PC-3 (cell line): ENCODE measurements around the genes UBXN2A and PFN4.

DNA sequence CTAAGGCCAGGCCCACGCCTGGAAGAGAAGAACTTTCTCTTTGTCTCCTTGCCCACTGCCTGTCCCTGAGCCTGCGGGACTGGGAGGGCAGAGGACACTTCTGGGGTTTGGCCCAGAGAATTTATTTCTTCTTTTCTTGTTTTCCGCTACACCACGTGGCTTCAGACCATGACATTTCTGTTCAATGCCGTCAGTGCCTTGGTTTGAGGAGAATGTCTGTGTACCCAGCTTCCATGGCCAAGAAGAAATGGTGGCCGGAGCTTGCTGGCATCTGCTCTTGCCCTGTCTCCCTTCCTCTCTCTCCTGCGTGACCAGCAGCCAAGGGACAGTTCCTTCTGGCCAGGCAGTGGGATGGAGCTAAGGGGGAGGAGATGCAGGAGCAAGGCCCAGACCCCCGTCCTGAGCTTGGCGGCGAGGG lies 140.2 kb downstream of the KLHL29 start:
- RAMPAGE, long total RNA, result no peak

- RAMPAGE, long total RNA, result no peak
Observed at GRCh38 chr2:23595667-23596816, 211.1 kb downstream of the KLHL29 start.

DNA sequence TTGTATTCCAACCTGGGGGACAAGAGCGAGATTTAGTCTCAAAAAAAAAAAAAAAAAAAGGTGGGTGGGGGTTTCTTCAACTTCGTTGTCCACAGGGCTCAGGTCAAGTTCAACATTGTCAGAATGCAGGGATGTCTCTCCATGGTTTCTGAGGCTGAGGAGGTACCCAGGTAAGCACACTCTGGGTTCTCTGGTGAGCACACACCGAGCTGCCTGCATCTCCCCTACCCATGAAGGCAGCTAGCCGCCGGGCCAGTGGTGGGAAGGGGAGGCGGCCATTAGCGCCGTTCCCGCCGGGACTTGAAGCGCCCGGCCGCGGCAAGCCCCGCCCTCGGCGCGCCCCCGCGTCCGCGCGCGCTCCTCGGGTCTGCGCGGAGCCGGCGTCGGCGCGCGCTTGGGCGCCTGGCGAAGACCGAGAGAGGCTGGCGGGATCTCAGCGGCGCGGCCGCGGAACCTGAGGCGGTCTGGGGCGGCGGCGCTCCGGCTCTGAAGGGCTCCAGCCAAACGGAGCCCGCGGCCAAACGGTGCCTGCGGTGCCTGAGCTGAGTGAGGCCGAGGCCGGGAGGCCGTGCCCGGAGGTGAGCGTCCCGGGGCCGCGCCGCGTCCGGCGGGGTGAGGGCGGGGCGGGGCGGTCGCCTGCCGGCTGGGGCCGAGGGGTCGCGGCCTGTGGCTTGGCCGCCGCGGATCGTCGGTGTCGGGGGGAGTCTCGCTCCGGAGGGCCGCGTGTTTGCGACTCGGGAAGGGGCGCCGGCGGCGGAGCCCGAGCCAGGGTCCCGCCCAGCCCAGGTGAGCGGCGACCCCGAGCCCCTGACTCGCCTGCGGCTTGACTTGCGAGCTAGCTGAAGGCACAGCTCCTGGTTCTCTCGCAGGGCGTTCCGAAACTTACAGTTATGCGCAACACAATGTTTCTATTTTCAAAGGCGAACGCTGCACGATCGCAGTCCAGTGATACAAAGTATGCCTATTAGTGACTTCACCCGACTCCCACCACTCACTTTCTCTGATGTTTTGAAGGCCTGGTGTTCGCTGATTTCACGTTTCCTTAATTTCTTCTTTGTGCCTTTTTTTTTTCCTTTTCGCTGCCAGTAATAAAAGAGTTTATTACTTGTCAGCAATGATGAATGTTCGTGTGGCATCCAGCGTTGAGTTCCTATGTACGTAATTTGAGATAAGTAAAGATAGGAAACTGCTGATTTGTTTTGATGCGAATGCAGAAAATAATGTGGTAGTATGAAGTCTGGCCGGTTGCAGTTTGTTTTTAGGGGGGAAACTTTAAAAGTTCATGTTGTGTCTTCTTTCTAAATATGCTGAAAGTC lies at the start of gene UBXN2A:
TSS of gene UBXN2A (plus strand) at position 393 of the 1,316 bp plus-strand sequence.
- RAMPAGE, long total RNA, result no peak

DNA sequence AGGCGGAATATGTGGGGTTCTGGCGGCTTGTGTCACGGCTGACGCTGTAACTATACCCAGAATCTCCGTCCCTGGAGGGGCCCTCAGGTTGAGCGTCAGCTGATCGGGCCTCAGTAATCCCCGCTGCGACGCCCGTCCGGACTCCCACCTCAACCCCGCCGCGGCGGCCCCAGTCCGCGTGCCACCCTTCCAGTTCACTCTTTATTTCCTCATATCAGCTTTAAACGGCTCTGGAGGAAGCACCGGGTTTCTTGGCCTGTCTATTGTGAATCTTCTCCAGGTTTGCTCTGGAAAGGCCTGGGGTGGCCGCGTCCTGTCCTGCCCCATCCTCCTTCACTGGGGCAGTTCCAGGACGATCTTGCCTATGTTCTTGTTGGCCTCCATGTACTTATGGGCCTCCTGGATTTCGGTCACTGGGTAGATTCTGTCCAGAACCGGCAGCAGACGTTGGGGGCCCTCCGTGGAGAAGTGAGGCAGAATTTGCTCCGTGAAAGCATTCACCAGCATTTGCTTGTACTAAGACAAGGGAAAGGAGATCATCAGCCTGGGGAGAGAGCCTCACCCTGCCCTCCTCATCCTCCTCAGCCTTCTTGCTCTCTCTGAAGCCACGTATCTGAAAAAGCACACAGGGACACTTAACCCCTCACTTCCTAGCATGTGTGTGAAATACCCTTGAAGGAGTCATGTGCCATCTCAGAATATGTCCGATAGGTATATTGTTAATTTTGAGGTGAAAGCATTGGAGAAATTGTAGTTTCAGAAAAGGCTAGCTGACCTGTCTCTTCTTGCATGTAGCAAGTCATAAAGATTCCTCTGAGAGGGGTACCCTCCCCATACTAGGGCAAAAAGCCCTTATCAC lies 1.3 kb upstream of the SF3B6 start:
- RAMPAGE, long total RNA, result no peak

- RAMPAGE, long total RNA, result no peak
Observed at GRCh38 chr2:24096264-24096937, 11.8 kb upstream of the TP53I3 start.

GRCh38 chr2:24097552-24098317 lies 13.1 kb upstream of the TP53I3 start:
- RAMPAGE, long total RNA, result no peak

GRCh38 chr2:24123097-24123583 lies at the start of gene PFN4:
TSS of gene PFN4 (minus strand) at chr2:24123334.
- RAMPAGE, long total RNA, result start-site peak on the plus strand at chr2:24123455-24123478, 23 and 5 reads in 2 replicates

GRCh38 chr2:24171186-24171489 lies 3.7 kb upstream of the FAM228A start:
- RAMPAGE, long total RNA, result no peak

DNA sequence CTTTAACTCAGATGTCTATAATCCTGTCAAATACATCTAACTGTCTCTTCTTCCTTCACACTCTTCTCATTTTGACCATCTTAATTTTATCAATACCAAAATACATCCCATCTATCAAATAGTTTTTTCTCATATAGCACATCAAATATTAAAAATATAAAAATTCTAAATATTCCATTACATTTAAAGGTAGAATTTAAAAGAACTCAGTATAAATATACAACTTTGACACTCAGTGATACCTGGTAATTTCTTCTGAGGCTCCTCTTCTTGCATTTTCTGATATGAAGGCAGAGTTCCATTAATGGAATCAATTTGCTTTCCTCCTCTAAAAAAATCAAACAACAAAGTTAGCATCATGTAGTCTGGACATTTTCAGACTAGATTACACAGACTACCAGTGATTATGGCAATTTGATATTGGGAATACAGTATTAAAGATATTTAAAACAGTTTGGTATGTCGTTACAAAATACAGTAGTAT lies 59.4 kb downstream of the ITSN2 start:
- RAMPAGE, long total RNA, result no peak

- RAMPAGE, long total RNA, result no peak
Observed at GRCh38 chr2:24359013-24359439, 1.3 kb downstream of the ITSN2 start.

DNA sequence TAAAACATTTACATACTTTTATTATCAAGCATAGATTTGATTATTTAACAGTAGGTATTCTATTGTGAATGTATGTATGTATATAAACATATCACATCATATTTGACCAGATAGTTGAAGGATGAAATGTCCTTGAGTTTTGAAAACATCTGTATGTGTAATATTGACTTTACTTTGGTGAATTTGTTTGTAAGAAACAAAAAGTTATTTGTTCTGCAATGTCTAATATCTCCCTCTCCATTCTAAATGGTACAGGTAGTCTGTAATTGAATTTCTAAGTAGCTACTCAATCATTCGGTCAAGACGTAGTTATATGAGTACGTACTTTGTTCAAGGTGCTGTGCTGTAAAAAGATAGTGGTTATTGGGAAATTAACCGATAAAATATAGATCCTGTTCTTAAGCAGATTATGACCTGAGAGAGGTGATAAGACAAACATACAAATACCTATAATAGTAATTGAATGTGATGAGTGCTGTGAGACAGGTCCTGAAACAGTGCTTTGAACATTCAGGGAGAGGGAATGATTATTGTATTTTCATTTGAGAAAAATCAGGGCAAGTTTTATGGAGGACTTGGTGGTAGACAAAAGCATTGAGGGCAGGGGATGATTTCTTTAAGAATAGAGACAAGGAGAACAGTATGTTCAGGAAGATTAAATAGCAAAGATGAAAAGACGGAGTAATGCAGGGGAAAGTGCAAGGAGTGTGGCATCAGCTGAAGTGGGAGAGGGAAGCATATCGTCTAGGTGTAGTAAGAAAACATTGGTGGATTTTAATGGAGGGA lies 7.1 kb downstream of the NCOA1 start:
- RAMPAGE, long total RNA, result no peak

DNA sequence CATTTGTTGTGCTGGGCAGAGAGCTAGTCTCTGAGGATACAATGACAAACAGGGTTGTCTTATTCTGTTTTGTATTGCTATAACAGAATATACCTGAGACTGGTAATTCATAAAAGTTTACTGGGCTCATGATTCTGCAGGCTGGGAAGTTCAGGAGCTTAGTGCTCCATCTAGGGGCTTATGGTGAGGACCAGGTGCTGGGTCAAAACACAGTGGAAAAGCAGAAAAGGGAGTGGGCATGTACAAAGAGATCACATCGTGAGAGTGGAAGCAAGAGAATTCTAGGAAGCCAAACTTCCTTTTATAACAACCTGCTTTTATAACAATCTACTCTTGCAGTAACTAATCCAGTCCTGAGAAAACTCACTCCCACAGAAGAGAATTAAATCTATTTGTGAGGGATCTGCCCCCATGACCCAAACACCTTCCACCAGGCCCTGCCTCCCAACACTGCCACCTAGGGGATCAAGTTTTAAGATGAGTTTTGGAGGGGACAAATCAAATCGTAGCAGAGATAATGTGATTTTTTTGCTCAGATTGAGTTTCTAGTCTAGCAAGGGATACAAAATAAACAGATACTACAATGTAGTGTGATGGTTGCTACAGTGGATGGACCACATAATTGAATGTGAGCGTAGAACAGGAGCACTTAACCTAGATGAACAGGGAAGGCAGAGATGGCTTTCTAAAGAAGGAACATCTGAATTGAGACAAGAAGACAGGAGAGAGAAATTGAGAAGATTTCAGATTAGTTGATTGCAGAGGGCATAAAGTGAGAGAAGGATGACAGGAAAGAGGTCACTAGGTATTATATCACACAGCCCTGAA lies 52.1 kb downstream of the NCOA1 start:
- RAMPAGE, long total RNA, result no peak

- RAMPAGE, long total RNA, result no peak
Observed at GRCh38 chr2:24543801-24544501, 52.9 kb downstream of the NCOA1 start.

DNA sequence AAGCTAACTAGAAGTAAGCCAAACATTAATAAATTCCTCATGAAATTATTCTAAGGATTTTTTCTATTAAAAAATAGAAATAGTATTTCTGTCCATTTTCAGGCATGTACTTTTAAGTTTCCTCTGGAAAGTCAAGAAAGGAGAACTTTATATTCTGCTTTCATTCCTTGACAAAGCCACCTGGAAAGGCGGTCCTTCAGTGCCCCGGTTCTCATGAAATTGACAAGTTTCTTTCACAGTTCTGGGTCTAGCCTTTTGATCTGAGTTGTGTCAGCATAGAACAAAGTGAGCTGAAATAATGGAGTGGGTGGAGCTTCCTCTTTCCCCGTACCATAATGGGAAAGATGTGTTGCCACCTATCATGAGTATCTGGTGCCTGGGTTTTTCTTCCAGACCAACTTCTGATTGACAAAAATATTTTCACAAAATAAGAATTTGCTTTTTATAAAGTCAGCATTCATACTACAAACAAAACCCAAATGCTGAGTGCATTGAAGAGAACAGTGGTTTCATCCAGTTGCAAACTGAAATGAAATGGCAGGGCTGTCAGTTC lies 49.3 kb downstream of the PTRHD1 start:
- RAMPAGE, long total RNA, result no peak

DNA sequence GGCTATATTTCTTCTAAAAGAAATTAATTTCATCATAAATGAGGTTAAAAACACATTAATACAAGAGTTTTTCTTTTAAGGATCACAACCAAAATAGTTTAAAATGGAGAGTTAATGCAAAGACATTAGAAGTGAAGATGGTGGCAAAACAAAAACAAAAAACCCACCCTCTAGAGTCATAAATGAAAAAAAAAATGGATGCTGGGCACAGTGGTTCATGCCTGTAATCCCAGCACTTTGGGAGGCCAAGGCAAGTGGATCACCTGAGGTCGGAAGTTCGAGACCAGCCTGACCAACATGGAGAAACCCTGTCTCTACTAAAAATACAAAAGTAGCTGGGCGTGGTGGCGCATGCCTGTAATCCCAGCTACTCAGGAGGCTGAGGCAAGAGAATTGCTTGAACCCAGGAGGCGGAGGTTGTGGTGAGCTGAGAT lies 45.5 kb downstream of the PTRHD1 start:
- RAMPAGE, long total RNA, result no peak

DNA sequence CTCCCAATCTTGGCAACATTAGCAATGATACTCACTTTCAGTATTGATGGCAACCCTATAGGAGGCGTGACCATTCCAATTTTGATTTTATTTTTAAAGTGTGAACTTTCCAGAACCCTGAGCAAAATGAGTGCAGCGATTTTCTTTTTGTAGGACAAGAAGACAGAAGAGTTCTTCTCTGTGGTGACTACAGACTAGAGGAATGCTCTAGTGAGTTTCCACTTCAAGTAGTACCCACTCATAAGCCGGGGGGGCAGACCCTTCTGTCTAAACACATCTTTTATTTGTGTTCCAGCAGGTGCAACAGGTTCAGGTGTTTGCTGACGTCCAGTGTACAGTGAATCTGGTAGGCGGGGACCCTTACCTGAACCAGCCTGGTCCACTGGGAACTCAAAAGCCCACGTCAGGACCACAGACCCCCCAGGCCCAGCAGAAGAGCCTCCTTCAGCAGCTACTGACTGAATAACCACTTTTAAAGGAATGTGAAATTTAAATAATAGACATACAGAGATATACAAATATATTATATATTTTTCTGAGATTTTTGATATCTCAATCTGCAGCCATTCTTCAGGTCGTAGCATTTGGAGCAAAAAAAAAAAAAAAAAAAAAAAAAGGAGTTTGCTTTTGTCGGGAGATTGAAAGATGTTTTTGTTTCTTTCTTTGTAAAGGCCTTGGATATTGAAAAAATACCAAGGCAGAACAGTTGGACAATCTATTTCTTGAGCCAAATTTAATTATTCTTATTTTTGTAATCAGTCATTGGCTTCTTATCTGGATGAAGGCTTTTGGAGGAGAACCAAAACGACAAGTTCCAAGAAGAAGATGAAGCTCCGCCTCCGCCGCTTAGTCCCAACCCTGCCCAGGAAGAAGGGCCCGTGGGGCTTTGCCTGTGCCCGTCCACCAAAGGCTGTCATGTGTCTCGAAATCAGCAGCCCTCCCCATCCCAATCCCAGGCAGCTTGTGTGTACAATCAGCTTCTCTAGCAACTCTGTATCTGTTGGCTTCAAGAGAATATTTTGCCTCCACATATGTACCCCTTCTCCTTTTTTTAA lies 24.9 kb downstream of the PTRHD1 start:
- RAMPAGE, long total RNA, result no peak

DNA sequence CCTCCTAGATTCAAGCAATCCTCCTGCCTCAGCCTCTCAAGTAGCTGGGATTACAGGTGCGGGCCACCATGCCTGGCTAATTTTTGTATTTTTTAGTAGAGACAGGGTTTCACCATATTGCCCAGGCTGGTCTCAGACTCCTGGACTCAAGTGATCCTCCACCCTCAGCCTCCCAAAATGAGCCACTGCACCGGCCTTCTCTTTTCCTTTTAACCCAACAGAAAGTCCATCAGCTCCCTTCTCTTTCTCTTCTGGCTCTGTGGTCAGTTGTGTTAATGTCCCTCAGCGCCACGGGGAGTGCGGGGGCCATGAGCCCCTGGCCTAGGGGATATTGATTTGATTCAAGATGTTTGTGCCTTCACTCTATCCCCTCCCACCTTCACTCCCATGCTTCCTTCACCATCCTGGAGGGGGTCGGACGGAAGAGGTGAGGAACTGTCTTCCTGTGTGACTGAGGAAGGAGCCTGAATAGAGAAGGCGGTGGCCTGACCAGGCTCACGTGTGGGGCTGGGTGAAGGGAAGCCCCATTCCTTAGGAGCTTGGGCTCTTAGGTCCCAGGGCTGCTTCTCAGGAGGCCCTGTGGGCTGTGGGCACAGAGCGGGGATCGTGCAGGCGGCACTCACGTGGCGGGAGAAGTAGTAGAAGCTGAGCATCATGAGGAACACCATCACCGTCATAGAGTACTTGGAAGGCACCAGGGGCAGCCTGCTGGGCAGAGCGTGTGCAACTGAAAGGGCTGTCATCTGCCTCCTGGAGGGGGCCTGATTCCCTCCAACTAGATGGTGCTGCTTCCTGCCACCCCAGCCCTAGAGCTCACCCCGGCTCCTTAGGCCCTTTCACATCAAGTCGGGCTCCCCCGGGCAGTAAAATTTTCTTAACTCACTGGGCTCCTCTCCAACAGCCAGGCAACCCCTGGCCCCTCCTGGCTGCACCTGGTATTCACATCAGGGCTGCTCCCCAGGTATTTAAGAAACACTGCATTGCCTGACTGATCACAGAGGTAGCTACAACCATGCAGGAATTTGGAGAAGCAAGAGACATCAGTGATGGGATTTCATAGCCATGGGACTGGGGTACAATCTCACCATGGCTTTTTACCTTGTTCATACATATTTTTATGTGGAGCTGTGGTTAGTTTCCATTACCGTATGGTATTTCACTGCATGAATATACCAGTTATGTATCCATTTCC lies 32.6 kb downstream of the CENPO start:
- RAMPAGE, long total RNA, result no peak

- RAMPAGE, long total RNA, result no peak
Observed at GRCh38 chr2:24873427-24874509, 46.3 kb downstream of the ADCY3 start.

DNA sequence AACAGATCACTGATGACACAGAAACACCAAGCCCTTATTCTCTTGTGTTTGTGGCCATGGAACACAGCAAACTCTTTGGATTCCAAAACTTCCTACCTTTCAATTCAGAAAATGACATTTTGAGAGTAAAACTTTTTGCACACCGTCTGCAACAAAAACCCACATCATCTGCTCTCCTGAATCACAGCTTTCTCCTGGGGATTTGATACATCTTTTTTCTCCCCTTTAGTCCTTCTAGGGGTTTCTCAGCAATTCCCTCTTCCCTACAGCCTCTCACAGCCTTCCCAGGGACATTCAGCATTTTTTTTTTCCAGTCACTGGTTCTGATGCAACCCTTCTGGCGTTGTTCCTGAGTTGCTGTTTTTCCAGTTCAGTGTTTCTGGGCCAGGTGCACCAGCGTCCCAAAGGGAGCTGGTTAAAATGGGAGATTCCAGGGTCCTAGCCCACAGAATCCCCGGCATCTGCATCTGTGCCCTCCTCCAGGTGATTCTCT lies 36.2 kb downstream of the ADCY3 start:
- RAMPAGE, long total RNA, result no peak

- RAMPAGE, long total RNA, result no peak
Observed at GRCh38 chr2:24921208-24921624, 1.2 kb upstream of the ADCY3 start.